Tongue (tissue), 2 donors: ENCODE results near the genes SPANXC, MAGEC1, MAGEC2 and PRRG3.

DNA sequence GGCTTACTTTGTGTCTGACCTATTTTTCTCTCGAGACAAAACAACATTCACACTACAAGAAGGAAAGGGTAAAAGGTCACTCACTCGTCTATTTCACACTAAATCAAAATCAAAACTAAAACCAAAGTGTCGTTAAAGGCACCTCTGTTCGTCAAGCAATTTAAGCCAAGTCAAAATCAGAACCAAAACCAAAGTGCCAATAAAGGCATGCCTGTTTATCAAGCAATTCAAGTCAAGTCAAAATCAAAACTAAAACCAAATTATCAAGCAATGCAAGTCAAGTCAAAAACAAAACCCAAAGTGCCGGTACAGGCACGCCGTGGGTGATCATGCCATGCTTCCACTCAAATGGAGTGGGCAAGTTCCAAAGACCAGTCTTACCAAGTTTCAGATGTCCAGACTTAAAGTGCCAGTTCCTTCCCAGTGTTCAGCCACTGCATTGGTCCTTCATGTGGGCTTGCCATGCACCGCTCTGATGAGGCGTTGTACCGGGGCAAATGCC is 55.0 kb upstream of the RBMX start:
- RAMPAGE, long total RNA = no peak

GRCh38 chrX:139222600-139223251 is 307.8 kb upstream of the F9 start:
- RAMPAGE, long total RNA = start-site peak on the minus strand at chrX:139222844-139222904, 145 and 85 reads in 2 replicates

- RAMPAGE, long total RNA = no peak
Measured at GRCh38 chrX:139341893-139342269, 188.7 kb upstream of the F9 start.

- RAMPAGE, long total RNA = no peak
Measured at GRCh38 chrX:139908045-139908530, 24.8 kb downstream of the ATP11C start.

GRCh38 chrX:139933360-139933865 is 560 bp upstream of the ATP11C start:
- RAMPAGE, long total RNA = no peak

GRCh38 chrX:141242457-141242662 is at the start of gene SPANXC:
Gene SPANXC, minus strand, starts transcription at chrX:141242517.
- RAMPAGE, long total RNA = no peak

- RAMPAGE, long total RNA = no peak
Measured at GRCh38 chrX:141698336-141698588, 277 bp downstream of the SPANXD start.

GRCh38 chrX:141846100-141846431 is 8.0 kb downstream of the MAGEC3 start:
- RAMPAGE, long total RNA = no peak

GRCh38 chrX:141903488-141904117 is at the start of gene MAGEC1:
Gene MAGEC1, plus strand, starts transcription at chrX:141903894.
- RAMPAGE, long total RNA = no peak

- RAMPAGE, long total RNA = no peak
Measured at GRCh38 chrX:142205120-142205458, at the start of gene MAGEC2. Gene MAGEC2, minus strand, starts transcription at chrX:142205290.

DNA sequence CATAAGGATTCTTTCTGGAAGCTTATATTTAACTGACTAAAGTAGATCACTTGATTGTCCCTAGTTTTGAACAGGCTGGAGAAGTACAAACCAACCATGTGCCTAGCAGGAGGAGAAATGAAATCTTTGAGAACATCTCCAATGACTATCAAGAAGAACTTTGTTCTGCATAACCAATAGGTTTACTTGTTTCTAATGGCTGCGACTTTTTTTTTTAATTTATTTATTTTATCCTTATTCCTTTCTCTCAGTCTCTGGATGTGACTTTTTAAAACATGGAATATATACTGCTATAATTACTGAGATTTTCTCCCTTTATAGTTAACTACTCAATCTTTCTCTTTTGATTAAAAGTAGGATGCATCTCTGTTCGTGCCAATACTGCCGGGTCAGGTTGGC is 227.5 kb downstream of the SPANXN3 start:
- RAMPAGE, long total RNA = no peak

DNA sequence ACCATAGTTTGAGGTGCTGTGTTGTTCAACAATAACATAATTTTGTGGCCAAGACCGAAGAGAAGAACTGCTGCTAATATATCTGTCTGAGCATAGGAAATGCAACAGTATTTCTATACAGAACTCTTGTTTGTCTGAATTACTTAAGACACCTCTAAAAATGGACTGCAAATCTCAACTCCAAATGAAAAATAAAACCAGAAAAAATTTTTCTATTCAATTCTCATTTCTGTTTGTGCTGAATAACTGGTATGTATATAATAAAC is 69.3 kb upstream of the CXorf51B start:
- RAMPAGE, long total RNA = no peak

GRCh38 chrX:149539106-149540263 is 1.3 kb upstream of the EOLA1 start:
- RAMPAGE, long total RNA = no peak

GRCh38 chrX:149605353-149606034 is 10.4 kb upstream of the HSFX2 start:
- RAMPAGE, long total RNA = no peak

DNA sequence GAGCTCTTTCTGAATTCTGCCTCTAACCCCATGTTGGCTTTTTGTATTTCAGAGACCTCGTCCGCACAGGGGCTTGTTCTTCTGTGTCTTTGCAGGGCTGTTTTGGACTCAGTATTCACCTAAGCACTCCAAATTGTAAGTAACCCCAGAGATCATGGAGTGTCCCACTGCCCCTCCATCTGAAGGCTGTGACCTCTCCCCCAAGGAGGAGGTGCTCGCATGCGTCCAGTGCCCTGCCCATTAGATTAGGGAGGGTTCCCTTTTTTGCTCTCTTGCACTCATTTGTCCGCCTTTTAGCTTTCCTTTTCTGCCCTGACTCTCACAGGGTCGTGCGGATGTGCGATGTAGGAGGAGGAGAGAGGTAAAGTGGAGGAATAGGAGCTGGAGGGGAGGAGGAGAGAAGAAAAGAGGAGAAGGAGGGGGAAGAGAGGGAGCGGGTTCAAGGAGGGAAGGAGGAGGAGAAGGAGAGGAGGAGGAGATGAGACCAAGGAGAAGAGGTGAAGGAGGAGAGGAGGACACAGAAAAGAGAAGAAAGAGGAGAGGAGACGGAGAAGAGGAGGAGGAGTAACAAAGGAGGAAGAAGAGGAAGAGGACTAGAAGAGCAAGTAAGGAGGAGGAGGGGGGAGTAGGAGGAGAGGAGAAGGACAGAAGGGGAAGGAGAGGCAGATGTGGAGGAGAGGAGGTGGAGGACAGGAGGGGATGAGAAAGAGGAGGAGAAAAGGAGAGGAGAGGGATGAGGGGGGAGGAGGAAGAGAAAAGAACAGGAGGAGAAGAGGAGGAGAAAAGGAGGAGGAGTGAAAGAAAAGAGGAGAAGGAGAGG is 5.9 kb upstream of the EOLA2 start:
- RAMPAGE, long total RNA = no peak

DNA sequence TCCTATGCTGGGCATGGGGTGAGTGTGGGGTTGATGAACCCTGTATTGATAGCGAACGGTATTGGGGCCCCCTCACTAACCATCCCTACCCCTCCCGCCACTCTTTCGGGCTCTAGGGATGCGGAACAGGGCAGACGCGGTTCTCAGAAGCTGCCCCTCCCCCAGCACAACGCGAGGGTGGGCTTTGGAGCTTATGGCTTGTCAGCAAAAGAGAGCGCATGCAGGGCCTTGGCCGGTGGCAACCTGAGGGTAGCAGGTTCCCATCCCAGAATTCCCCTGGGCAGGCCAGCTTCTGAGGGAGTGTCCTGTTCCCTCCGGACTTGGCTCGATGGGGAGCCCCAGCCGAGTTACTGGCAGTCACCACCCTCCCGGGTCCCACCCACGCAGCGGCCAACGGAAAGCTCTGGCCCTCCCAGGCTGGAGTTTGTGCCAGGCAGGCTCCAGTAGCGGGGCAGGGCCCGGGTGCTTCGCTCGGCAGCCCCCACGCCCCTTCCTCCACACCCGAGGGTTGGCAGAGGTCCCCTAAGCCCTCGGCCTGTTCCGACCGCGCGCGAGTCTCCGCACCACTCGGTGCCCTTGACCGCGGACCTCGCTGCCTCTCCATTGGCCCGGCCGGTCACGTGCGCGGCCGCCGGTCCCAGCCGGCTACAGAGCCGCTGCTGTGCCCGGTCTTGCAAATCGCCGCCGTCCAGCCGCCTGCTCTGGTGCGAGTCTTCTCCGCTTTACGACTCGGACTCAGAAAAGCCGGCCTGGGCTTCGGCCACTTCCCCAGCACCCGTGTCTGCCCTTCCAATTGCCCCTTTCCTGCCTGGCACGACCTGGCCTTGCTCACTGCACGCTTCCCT is 20.9 kb upstream of the MTM1 start:
- RAMPAGE, long total RNA = no peak

DNA sequence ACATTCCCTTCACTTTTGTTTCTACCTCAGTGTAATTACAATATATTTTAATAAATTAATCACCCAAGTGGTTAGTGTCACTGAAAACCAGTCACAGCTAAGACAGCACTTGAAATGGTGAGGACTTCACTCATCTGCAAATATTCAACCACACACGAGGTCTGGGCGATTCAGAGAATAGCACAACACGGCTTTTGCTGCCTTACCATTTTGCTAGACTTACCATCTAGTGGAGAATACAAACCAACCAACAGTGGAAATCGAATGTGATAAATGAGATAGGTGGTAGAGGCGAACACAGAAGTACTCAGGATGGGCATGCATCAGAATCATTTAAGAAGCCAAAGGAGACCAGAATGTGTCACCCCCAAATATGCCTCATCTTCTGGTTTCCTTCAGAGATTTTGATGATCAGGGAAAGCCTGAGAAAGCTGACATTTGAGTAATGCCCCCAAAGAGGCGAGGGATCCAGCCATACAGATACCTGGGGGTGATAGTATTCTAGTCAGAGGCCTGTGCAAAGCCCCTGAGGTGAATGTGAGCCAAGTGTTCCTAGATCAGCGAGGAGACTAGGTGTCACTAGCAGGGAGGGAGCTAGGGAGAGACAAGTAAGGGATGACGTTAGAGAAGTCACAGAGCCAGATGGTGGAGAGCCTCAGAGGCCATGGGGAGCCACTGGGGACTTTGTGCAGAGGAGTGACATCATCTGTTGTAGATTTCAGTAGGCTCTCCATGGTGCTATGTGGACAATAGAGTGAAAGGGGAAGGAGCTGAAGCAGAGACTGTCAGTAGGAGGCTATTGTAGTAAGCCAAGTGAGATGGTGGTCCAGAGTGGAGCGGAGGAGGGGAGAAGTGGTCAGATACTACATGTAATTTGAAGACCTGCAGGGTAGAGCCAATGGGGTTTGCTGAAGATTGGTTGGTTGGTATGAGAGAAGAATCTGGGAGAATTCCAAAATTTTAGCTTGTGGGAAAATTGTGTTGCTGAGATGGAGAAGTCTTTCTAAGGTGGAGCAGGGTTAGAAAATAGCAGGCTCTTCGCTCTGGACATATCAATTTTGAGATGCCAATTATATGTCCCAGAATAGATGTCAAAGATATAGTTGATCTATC is 1.8 kb downstream of the MTMR1 start:
- RAMPAGE, long total RNA = no peak

- RAMPAGE, long total RNA = no peak
Measured at GRCh38 chrX:151397401-151397896, 443 bp downstream of the VMA21 start.

DNA sequence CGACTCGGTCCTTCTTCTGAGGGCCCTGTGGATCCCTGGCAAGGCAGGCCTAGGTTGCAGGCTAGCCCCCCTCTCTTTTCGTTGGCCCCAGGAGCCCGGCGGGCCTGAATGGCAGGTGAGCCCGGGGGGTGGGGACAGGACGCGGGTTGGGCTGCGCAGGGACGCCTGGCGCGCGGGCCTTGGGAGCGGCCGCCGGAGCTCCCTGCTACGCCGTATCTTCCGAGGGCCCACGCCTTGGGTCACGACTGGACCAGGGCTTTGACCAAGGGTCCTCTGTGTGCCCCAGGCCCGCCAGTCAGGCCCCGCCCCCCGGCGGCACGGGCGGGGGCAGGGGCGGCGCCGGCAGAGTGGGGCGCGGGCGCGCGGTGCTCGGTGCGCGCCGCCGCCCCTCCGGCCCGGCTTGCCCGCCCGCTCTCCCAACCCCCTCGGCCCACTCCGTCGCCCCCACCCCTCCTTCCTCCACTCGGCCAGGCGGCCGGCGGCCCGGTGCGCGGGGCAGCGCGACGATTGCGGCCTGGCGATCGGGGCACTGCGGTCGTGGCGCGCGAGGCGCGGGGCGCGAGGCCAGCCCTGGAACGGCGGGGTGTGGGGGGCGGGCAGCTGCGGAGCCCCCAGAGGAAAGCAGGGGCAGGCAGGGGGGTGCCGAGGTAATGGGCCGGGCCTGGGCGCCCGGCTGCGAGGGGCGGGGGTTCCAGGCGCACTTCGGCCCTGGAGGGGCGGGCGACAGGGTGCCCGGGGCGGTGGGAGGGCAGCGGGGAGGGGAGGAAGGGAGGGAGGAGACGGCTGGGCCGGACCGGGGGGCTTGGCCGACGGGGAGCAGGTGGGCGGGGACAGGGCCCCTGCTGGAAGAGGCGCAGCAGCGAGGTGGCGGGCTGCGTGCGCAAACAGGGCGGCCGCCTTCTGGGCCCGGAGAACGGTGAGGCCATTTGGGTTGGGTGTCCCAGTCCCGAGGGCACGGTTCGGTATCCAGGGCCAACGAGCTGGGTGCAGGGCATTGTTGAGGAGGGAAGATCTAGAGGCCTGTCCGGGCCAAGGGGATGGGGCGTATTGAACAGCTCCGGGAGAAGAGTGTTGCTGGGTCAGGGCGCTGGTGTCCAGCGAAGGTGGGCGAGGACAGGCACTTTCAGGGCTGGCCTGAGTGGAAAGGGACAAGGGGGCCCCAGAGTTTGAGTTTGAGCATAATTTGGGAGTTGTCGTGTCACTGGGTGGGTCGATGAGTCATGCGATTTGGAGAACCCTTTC is at the start of gene PRRG3:
PRRG3 (plus strand) TSS at position 830 of the 1,242 bp plus-strand sequence.
- RAMPAGE, long total RNA = no peak

- RAMPAGE, long total RNA = no peak
Measured at GRCh38 chrX:152170594-152171124, 32.3 kb upstream of the MAGEA10 start.